LUHMES (cell line): ENCODE measurements around the genes IRAK1BP1 and IBTK.

DNA sequence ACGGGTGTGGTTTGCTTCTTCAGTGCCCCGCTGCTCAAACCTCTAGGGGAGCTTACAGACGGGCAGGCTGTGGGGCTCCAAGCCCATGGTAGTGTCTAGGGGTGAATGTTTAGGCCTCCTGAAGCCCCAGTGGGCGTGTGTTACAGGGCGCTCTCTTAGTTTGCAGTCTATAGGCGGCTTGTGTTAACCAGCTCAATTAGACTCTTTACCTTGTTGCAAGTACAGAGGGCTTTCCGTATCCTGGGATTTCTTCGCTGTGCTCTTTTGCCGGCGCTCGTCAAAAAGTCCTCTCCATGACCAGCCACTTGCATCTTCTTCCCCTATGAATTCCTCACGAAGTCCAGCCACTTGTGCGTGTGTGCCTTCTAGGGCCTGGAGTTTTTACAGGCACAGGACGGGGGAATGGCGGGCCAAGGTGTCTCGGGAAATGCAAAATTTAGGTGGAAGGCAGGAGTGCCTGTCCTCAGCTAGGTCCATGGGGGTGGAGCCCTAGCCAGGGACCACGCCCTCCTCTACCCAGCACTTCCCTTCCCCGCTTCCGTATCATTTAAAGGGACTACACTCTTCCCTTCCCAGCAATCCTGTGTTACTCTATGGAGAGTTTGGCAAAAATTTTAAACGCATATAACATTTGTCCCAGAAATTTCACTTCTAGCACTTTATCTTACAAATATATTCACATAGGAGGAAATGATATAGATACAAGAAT, 94.5 kb downstream of the HTR1B start:
- PRO-cap, result unidirectional peak, minus-strand start at position 491 of the sequence

DNA sequence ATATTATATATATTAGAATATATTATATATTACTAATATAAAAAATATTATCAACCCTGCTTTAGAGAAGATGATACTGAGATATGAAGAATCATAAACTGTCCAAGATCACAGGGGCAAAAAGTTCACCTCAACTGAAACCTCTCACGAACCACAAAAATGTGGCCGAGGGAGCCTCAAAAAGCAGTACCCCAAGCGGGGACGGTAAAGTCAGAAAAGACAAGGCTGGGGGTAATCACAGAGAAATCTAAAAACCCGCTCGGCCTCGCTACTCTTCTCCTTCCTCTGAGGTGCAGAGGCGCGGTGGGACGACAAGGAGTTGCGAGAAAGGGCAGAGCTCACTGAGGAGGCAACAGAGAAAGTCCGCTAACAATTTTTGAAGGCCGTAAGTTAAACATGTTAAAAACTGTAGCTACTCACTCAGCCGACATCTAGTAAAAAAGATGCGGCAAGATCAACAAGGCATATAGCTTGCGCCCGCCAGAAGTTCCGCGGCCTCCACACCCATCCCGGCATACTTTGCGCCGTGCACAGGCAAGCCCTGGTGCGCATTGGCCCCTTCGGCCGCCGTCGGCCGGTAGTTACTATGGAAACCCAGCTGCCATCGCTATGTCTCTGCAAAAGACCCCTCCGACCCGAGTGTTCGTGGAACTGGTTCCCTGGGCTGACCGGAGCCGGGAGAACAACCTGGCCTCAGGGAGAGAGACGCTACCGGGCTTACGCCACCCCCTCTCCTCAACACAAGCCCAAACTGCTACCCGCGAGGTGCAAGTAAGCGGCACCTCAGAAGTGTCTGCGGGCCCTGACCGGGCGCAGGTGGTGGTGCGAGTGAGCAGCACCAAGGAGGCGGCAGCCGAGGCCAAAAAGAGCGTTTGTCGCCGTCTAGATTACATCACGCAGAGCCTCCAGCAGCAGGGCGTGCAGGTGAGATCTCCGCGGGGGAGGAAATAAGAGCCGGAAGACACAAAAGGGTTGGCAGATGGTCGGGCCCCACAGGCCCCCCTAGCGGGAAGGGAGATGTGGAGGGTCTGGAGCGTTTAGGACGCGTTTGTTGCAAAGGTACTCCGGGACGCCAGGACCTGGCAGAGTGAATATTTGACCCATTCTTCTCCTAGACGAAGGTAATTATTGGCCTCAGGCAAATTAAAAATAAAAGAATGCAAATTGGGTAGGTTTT, at the start of gene IRAK1BP1:
Gene IRAK1BP1, plus strand, starts transcription at position 584 of the 1,177 bp plus-strand sequence.
- PRO-cap, result bidirectional peak, plus-strand start at position 1,056 of the sequence, minus-strand start at position 819 of the sequence

DNA sequence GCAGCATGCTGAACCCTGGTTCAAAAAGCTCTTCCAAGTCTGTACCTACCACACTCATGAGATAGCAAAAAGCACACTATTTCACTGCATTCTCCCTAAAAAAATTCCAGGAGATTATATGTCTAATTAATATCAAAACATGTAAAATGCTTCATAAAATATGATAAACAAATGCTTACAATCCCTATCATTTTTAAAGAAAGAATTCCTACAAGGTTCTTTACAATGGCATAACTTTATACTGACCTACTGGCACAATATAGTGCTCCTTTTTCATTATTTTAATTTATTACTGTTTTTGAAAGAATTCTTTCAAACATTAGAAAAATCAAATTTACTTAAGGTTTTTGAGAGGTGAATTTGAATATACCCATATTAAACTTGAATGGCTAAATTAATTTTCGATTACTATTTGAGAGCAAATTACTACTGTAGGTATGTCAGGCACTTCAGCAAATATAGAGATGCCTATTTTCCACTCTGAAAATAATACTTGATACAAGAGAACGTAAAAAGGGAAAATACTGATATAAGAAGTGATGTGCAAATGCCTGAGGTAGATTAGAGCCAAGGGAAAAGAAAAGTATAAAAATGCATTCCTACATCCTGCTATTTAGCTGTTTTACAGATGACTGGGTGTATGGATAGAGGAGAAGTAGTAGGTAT, 36.7 kb downstream of the PHIP start:
- PRO-cap, result no peak

DNA sequence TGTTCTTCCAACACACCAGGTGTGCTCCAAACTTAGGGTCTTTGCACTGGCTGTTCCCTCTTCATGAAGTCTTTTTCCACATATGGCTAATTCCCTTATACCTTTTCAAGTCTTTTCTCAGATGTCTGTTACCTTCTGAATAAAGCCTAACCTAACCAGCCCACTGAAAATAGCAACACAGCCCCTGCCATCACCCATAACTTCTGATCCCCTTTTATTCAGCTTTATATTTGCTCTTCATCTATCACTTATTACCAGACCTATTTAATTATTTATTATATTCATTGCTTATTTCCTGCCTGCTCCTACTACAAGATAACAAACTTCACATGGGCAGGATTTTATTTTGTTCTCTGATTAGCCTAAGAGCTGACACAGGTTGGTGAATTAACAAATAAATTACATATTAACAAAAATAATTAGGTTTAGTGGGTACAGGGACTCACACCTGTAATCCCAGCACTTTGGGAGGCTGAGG, 31.8 kb downstream of the PHIP start:
- PRO-cap, result no peak

- PRO-cap, result no peak
Observed at GRCh38 chr6:79152124-79152953, 74.3 kb upstream of the PHIP start.

GRCh38 chr6:79570408-79570977, 33.3 kb upstream of the LCA5 start:
- PRO-cap, result no peak

DNA sequence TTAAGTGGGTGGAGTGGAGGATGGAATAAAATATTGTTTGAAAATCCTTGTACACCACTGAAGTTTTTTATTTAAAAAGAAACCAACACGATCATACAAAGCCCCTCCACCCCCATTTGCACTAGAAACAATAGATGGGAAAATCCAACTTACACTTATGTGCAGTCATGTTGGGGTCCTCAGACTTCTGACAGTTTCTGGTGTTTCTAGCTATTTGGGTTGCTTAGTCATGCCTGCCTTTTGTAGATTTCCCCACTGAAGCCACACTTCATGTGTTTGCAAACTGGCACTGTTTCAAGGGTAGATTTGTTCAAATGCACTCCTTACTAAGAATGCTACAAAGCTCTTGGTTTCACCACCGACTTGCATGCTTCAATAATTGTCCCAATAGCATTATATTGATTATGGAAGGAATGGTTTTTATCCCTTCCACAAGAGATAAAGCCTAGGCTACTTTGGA, 1.4 kb downstream of the SH3BGRL2 start:
- PRO-cap, result no peak

DNA sequence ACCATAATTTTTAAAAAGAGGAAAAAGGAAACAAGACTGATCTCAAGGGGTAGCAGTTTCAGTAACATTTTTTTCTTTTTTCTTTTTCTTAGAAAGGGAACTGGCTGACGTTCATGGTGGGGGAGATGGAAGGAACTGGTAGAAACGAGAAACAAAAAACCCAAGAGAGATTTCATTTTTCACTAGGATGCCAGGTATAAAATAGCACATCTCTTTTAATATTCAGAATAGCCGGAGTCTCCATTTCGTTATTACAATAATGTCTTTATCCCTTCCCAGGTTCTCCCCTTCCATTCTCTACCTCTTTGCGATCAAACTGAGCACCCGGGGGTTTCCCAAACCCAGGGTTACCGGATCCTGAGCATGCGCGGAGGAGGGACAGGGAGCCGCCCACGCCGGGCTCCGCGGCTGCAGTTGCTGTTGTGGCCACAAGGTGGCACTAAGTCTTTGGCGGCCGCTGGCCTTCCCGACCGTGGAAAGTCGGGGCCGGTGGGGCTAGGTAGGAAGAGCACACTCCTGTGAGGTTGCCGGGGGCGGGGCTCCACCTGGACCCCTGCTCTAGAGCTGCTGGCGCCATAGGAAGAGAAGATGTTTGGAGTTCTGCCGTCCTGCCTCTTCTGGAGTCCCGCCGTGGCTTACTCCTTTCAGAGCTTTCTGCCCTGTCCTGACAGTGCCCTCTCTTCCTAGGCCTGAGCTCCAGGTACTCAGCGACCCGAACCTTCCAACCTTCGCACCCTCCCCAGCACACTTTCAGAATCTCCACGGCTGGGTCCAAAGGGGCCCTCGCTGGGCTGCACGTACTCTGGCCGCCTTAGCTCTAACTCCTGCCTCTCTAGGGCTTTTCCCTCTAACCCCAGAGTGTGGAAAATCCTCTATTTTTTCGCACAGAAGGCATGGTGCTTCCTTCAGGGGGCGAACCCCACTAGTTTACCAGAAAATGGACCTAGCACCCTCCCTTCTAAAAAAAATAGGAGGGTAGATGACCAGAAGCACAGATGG, 146.9 kb downstream of the SH3BGRL2 start:
- PRO-cap, result unidirectional peak, minus-strand start at position 346 of the sequence

DNA sequence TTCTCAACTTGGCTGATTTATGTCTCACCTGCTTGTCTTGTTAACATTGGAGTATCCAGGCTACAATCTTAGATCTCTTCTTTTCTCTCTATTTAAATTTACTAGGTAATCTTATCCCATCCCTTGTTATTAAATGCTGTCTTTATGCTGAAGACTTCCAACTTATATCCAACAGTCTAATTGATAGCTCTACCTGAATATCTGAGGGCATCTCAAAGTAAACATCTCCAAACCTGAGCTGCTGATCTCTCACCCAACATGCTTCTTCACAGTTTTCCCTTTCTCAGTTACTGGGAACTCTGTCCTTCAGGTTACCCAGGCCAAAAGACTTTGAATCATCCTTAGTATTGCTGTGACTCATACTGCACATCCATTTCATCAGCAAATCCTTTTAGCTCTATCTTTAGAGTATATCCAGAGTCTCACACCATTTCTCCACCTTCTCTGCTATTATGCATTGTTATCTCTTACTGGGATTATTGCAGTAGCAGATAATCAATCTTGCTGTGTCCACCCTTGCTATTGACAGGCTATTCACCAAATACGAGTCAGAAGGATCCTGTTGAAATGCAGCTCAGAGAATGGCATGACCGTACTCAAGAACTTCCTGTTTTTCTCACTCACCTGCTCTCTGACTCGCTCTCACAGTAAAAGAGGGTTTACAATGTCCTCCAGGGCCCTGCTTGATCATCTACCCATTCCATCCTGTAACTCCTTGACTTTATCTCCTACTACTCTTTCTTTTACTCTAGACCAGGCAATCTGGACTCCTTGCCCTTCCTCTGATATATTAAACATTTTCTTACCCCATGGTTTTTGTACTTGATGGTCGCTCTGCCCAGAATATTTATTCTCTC, 57.3 kb downstream of the BCKDHB start:
- PRO-cap, result no peak

- PRO-cap, result no peak
Observed at GRCh38 chr6:80358159-80358789, 251.8 kb downstream of the BCKDHB start.

GRCh38 chr6:81487317-81487862, 265.1 kb downstream of the TENT5A start:
- PRO-cap, result no peak

GRCh38 chr6:81613457-81614149, 138.9 kb downstream of the TENT5A start:
- PRO-cap, result no peak

- PRO-cap, result no peak
Observed at GRCh38 chr6:81774424-81774923, 22.0 kb upstream of the TENT5A start.

DNA sequence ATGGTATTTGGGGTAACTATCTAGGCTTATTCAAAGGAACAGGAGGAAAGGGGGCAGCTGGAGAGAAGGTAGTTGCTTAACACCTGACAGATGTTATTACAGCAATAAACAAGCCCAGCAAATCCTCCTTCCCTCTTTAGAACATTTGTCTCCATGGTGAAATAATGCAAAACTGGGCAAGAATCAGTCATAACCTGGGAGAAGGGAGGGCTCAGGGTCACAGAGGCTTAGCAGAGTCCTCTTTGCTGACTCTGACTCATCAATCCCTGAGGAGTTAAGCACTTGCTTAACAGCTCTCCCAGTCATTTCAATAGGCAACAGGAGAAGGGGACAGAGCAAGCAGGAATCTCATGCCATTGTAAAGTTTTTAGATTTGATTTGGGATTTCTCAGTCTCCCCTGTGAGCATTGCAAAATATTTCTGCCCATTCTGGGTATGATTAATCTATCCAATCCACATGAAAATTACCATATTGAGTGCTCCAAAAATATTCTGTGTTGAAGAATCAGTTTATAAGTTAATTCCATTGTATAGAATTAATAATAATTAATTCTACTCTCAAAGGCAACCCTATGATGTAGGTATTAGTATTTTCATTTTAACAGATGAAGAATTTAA, 230.1 kb downstream of the IBTK start:
- PRO-cap, result no peak

GRCh38 chr6:82170913-82171696, 76.4 kb downstream of the IBTK start:
- PRO-cap, result no peak

DNA sequence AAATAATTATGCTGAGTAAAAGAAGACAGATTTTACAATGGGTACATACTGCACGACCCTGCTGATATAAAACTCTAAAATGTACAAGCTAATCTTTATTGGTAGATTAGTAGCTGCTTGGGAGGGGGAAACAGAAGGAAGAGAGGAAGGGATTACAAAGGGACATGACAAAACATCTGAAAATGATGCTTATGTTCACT, 66.2 kb downstream of the IBTK start:
- PRO-cap, result no peak

GRCh38 chr6:82223781-82224474, 23.6 kb downstream of the IBTK start:
- PRO-cap, result no peak

- PRO-cap, result bidirectional peak, plus-strand start at chr6:82247842, minus-strand start at chr6:82247723
Observed at GRCh38 chr6:82247379-82248185, at the start of gene IBTK. Gene IBTK (minus strand): TSS chr6:82247744.

DNA sequence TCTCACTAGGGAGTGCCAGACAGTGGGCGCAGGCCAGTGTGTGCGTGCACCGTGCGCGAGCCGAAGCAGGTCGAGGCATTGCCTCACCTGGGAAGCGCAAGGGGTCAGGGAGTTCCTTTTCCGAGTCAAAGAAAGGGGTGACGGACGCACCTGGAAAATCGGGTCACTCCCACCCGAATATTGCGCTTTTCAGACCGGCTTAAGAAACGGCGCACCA, 96.9 kb downstream of the ME1 start:
- PRO-cap, result no peak

- PRO-cap, result bidirectional peak, plus-strand start at chr6:84034114, minus-strand start at chr6:84034147; unidirectional peak, minus-strand start at chr6:84034370
Observed at GRCh38 chr6:84033994-84034749, 600 bp downstream of the MRAP2 start.